Aortic smooth muscle cell (primary cell): ENCODE data around the genes A4GNT, CEP70, COPB2 and NMNAT3.

DNA sequence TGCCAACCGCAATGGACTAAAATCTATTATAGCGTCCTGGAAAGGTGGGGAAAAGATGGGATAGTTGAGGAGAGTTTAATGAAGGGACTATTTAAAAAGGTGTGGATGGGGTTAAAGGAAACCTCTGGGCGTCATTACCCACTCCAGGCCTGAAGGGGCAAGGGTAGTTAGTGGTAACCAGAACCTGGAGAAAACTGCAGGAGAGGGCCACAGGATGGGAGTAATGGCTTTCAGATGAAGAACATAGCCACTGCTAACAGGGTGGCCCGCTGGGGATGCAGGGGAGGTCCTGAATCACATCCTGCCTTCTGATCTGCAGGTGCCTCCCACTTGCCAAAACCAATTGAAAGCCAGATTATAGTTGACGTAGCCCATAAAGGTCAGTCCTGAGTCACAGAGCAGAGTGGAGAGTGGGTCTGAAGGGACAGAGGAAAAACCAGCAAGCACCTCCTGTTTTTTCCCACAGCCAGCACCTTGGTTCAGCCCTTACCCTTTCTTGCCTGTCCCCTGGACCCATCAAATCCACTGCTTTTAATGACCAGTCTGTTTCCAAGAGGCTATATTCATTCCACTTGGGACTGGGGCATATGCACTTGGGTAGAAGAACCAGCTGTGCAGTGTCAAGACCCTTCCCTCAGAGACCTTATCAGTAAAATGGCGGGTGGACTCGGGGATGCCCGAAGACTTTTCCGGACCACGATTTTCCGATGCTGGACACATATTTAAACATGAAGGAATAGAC lies 695 bp upstream of the SLC35G2 start:
- RRBS: no CpG with 5 or more reads among the region's 11 CpGs

DNA sequence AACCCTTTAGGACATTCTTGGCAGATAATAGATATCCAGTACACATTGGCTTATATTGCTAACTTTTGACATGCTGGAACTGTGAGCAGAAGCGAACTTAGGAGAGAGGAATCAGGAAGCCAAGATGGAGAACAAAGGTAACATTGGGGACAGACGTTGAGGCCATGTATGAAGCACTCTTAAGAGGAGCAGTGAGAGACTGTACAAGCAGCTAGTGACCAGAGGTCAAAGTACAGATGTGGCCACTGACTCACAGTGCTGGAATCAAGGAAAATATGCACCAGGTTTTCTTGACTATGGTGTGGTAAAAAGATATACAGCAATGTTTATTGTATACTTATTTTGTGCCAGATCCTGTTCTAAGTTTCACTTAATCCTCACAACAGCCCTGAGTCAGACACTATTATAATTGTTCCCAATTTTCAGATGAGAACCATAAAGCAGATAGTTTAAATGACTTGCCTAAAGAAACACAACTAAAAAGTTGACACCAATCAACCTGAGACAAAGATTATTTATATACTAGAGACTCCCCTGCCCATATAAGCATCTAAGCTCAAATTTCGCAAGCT lies 1.9 kb upstream of the IL20RB start:
- RRBS: no CpG with 5 or more reads among the region's 3 CpGs

GRCh38 chr3:138131976-138132649 lies at the start of gene A4GNT:
Gene A4GNT (minus strand): TSS chr3:138132390.
- RRBS: no CpG with 5 or more reads among the region's 4 CpGs

DNA sequence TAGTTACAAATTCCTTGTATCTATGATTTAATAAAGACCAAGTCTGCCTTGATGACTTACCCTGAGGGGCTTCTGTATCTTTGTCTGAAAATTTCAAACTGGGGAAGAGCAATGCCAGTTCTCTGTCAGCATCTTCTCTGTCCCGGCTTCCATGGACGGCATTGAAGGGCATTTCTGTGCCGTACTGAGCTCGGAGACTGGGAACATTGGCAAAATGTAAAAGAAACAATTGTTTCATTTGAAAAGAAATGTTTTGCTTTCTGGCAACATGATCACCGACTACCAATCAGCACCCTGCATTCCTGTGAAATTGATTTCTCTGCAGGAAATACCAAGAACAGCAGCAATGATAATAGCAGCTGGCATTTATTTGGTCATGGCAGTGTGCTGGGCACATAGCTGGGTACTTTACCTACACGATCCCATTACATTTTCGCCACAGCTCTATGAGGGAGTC lies 26.2 kb downstream of the NME9 start:
- RRBS: no CpG with 5 or more reads among the region's 7 CpGs

DNA sequence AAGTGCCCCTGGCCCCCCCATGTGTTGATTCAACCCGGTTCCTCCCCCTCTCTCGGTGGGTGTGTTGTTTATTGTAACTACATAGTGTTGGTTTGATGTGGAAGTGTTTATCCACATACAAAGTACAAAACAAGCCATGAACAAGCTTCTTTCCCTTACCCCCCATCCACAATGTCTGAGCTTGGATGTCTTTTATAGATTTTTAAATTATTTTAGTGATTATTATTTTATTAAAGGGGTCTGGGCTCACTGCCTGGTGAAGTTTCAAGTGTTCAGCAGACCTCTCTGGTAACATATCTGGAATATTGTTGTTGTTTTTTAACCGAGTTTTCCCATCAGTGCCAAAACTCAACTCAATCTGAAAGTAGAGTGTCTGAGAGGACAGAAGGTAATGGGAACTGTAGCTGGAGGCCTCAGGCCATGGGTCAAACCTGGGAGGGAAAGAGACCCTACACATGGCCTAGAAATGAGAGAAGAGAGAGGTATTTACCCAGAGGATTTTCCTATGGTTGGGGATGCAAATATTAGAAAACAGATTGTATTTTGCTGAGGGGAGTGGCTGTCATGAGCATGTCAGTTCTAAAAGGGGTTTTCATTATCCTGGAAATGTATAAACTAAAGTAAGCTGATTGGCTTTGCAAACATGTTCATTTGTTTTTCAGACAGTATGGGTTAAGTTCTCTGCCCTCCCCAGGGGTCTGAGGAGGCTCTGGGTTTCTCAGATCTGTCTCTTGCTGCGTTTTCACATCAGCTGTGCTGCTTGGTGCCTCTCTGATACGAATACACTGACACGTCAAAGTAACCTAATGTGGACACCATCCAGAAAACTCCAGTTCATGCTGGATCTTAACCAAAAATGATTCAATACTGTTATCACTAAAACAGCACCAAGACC lies 31.7 kb upstream of the ESYT3 start:
- RRBS: no CpG with 5 or more reads among the region's 6 CpGs

DNA sequence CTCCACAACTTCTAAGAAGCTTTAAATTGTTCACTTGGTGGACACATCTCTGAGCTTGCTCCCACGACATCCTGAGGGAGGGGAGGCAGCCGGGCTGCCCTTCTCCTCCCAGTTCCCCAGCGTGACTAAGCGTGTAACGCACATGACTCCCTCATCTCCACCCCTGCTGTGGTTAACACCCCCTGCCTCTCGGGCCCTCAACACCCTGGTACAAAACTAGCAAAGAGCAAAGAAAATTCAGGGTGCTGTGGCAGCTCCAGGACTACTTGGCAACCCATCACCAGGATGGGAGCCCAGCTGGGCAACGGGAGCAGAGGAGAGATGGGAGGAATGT lies 23.7 kb upstream of the ESYT3 start:
- RRBS: no CpG with 5 or more reads among the region's 7 CpGs

DNA sequence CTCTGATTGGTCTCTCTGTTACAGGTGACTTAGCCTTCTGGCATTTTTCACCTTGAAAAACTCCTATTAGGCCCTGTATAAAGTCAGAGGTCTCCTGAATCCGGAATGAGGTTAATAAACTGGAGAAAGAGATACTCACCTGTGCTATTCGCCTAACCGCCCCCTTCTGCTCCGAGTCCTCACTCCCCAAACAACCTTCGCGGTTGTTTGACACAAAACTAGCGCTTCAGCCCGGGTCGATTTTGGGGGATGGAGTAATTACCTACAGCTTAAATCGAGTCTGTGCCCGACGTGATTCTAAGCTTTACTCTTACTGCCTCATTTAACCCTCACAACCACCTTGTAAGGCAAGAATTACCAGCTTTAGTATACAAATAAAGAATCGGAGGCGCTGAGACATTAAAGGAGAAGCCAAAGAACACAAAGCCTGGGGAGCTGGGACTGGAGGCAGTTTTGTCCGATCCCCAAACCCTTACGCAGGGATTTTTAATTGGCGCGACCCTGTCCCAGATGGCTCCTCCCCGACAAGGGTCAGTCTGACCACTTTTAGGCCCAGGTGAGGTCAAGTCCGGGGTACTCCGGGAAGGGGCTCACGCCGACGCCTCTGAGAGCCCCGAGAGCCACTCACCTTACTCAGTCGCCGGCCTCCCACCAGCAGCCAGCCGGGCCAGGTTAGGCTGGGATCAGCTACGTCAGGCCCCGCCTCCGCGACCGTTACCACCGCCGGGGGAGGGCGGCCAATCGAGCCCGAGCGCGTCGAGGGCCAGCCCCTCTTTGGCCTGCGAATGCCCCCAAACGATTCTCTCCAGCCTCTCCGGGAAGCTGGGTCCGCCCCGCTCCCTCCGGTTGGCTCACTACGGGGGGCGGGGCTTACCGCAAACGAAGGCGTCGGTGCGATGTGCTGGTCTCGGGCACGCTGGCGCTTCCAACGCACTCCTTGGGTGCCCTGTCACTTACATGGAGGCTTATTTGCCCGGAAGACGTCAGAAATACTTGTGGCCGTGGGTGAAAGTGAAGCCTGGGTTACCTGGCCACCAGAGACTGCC lies at the start of gene CEP70:
Gene CEP70, minus strand, starts transcription at position 691 of the 1,046 bp plus-strand sequence.
- RRBS: under 1% methylated on average over 24 of the region's 61 CpGs

DNA sequence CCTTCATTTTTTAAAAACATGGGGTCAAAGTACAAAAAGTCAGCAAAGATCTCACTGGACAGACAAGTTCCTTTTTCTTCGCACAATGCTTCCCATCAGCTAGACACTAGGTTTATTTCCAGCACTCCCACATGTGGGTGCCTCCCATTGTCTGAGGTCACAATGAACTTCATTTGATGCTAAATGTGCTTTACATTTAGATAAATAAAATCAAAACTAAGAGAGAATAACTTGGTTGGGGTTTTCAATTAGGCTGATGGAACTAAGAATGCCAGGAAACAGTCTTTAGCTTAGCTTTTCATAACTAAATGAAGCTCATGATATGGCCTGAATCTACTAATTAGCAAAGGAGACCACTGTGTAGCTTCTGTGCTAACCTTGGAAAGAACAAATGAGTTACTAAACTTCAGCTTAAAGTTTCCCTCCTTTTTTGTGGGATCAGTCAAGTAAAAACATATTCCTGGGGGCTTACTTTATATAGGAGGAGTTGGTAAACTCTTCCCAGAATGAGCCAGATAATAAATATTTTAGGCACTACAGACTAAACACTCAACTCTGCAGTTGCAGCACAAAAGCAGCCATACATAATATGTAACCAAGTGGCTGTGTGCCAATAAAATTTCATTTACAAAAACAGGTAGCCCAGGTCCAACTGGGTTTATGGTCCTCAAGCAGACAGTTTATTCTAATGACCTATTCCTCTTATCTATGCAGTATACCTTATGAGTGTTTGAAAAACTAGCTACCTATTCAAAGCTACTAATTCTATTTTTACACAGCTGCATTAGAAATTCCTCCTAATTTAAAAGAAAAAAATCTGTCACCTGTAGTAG lies 61.6 kb downstream of the FAIM start:
- RRBS: no CpG with 5 or more reads among the region's 1 CpG

- RRBS: no CpG with 5 or more reads among the region's 4 CpGs
Measured at GRCh38 chr3:138725630-138726370, 108.9 kb downstream of the PIK3CB start.

GRCh38 chr3:138759039-138759504 lies 75.7 kb downstream of the PIK3CB start:
- RRBS: no CpG with 5 or more reads among the region's 3 CpGs

- RRBS: no CpG with 5 or more reads among the region's 15 CpGs
Measured at GRCh38 chr3:139238296-139239254, 105.2 kb upstream of the MRPS22 start.

DNA sequence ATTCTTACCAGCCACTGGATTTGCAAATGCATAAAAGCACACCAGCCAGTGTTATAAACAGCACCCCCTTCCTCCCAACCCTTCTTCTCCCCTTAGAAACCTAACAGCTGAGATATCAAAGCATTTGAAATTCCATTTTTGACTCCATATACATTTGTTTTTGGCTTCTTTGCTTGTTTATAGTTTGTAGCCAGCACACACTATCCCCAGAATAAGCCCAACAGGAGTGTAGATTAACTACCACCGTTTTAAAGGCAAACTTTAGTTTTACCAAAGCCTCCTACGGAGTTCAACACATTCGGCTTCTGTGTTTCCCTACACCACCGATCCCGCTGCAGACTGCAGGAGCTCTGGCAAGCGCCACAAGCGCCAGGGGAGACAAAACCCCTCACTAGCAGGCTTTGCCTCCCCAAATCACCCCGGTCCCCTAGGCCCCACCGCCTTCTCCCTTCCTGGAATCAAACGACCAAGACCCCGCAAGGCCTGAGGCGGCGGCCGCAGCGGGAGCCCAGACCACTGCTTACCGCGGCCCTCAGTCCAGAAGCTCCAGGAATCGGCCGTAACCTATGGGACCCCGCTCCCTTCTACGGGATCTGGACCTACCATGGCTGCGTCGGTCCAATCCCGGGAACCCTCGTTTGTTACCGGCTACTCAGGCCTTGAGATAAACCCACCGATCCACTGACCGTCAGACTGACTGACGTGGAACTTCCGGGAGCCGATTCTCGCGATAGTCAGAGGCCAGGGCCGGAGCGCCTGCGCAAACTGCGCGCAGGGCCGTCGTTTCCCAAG lies at the start of gene COPB2:
Gene COPB2, minus strand, starts transcription at position 703 of the 792 bp plus-strand sequence.
- RRBS: 2% methylated on average over 5 of the region's 40 CpGs

- RRBS: no CpG with 5 or more reads among the region's 2 CpGs
Measured at GRCh38 chr3:139473096-139473606, 3.2 kb downstream of the RBP2 start.

DNA sequence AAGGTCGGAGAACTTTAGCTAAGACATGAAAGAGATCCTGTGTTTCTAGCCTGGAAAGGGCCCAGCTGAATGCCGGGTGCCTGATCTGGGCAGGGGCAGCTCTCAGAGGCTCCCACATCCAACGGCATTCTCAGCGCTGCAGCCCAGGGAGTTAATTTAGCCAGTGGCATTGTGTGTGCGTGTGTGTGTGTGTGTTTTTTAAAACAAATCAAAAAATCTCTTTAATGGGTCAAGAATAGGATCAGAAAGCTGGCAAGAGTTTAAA lies 6.5 kb downstream of the RBP1 start:
- RRBS: no CpG with 5 or more reads among the region's 5 CpGs

- RRBS: no CpG with 5 or more reads among the region's 2 CpGs
Measured at GRCh38 chr3:139542139-139542645, 2.6 kb upstream of the RBP1 start.

DNA sequence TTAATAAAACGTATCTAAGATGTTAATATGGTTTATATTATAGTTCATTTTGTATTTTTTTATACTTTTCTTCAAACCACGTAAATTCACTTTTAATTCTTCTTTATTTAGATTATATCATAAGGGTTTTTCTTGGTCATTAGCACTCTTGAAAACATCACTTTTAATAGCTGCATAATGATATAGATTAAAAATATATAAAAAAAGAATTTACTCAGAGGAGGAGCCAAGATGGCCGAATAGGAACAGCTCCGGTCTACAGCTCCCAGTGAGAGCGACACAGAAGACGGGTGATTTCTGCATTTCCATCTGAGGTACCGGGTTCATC lies 51.2 kb upstream of the RBP1 start:
- RRBS: no CpG with 5 or more reads among the region's 7 CpGs

DNA sequence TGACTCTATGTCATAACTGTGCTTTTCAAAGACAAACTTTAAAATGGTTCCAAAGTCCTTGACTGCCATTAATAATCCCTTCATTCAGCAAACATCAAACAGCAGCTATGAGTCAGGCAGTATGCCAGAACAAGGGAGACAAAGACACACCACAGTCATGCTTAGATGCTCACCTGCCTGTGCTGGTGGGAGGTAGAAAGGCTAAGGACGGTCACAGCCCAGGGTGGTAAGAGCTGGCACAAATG lies 23.1 kb downstream of the NMNAT3 start:
- RRBS: no CpG with 5 or more reads among the region's 1 CpG

DNA sequence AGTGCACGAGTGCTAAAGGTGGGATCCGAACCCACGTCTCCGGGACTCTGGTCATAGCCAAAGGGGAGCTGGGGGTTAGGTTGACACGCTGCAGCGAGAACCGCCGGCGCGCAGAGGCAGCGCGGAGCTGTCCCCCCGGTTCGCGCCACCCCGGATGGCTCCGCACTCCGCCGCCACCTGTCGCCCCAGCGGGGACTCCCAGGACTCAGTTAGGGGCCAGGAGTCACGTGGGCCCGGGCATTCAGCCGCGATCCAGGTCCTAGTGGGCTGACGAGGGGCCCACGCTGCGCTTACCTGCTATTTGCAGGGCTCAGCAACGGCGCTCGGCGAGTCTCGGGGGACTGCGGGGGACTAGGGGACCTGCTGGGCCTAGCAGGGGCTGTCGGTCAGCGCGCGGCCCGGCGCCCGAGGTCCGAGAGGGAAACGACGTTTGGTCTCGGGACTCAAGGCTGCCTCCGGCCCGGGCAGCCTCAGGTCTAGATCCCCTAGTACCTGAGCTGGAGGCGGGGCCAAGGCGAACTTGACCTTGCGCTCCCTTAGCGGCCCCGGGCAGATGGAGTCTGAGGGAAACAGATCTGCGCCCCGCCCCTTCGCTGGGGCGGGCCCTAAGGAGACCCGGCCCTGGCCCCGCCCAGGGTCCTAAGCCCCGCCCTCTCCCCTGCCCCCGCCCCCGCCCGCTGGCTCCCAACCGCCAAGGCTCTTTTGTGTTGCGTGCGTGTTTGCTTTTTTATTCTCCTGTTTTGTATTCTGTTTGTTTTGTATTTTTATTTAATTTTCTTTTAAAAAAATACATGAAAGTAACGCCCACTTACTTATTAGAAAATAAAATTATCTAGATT lies at the start of gene NMNAT3:
Gene NMNAT3, minus strand, starts transcription at position 562 of the 839 bp plus-strand sequence.
- RRBS: 5% methylated on average over 30 of the region's 66 CpGs

- RRBS: no CpG with 5 or more reads among the region's 10 CpGs
Measured at GRCh38 chr3:140945844-140947079, 4.6 kb downstream of the SLC25A36 start.